Helper T cell (primary cell): ENCODE results near the gene SORBS1.

GRCh38 chr10:92695849-92696587, 6.3 kb downstream of the HHEX start:
- PRO-cap, 2 experiments: no peak in any of the 2 experiments

DNA sequence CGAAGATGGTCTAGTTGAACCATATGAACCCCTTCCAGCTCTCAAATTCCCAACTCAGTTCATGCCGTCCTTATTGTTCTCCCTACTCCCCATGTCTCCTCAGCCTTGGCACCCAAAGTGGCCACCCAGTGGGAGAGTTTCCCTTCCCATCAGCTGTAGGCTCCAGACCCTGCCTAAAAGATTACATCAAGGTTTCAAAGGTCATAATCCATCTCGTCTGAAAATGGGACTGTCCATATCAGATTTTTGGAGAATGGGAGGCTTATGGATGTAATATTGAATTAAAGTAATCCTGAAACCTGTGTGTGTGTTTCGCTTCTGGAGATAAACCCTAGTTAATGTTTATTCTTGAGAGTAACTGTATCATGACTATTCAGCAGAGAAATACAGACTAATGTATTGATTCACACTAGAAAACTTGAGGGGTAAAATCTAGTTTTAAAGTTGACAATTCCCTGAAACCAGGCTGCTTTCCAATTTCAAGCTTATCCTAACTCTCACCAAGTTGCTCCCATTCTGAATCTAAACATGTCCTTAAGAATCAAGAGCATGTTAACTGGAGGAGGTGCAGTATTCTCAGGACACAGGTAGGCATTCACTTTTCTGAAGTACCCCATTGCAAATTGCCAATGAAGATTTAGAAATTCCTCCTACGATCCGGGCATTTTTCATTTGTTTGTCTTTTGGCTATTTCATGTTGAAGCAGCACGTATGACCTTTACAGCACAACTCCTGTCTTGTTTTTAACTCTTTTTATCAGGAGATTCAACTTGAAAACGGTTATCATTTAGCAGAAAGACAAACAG, 7.5 kb downstream of the HHEX start:
- PRO-cap, 2 experiments: no peak in any of the 2 experiments

DNA sequence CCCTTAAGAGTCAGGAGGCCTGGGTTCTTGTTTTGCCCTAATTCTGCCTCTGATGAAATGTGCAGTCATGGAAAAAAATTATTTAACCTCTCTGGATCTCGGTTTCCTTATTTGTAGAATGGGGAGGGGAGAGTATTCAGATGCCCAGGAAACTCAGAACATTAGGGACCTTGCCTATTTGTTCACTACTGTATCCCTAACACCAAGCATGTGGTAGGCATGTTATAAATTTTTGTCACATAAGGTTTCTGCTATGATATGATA, 1.3 kb downstream of the EXOC6 start:
- PRO-cap, 2 experiments: no peak in any of the 2 experiments

DNA sequence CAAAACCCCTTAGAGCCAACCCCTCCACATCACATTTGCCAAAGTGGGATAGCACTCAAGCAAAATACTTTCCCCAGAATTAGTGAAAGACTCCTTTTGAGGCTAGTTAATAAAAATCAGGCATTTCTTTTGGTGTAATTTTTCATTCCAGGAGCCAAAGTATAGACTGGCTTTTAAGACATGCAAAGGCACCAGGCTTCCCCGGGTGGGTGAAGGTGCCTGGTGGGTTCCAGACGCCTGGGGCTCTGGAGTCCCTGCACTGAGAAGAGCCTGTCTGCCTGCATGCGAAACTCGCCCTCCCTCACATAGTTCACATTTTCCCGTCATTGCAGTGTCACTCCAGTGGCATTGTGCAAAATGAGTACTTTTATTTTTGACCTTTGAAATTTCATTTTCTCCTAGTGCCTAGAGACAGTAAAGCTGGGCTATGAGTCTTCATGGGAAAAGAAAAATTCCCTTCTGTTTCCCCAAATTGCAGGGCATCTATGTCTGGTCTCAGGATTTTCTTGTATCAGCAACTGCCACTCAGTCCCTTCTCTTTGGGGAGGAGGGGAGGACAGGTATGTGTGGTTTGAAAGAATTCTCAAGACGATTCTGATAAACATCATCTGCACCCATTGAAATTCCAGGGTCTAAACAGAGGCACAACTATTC, 107.6 kb downstream of the CYP26A1 start:
- PRO-cap, 2 experiments: no peak in any of the 2 experiments

GRCh38 chr10:93386475-93387220, 95.5 kb downstream of the MYOF start:
- PRO-cap, 2 experiments: no peak in any of the 2 experiments

DNA sequence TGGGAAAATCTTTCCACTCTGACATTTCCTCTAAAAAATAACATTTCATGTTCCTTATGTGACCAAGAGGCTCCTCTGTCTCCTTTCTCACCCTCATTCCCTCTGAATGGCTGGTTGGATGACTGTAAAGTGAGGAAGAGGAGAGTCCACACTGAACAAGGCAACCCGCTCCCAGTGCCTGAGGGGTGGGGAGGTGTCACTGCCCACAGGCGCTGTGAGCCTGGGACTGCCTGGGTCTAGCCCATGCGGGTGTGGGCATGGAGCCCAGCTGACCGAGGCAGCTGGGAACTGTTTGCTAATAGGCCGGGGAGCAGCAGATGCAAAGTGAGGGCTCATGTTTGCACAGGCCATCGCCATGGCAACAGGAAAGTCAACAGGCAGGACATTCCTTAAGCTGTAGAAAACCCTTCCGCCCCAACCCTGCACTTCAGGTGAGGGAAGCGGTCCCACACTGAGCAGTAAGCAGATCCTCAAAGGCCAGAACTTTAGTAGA, 36.6 kb downstream of the MYOF start:
- PRO-cap, 2 experiments: no peak in any of the 2 experiments

GRCh38 chr10:93470932-93471866, 10.9 kb downstream of the MYOF start:
- PRO-cap, 2 experiments: no peak in any of the 2 experiments

DNA sequence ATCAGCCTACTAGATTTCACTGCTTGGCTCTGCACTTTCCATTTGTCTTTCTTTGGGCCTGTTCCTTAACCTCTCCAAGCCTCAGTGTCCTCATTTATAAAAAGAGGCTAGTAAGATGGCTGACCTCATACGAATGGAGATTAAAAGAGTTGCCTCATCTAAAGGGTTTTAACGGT, 679 bp downstream of the FRA10AC1 start:
- PRO-cap, 2 experiments: no peak in any of the 2 experiments

- PRO-cap, 2 experiments: no peak in any of the 2 experiments
Measured at GRCh38 chr10:93703216-93703451, 742 bp upstream of the FRA10AC1 start.

DNA sequence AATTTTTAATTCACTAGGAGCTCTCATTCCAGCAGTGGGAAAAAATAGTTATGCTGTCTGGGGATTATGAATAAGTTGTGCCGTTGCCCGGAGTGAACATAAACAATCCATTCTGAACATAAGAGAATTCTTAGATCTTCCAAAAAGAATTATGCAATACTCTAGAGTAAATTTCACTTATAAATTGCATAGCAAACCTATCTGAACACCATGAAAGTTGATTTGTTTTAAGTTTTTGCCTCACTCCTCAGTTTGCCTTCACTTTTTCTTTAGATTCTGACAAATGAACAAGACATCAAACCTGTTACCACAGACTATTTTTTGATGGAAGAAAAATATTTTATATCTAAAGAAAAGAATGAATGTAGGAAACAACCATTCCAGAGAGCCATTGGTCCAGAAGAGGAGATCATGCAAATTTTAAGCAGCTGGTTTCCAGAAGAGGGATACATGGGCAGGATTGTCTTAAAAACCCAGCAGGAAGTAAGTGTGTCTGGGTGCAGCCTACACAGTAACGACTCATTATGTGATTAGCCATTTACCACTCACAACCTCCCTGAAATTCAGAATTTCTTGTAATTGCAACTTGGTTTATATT, 46.4 kb downstream of the NOC3L start:
- PRO-cap, 2 experiments: no peak in any of the 2 experiments

GRCh38 chr10:94680294-94680950, 3.1 kb upstream of the CYP2C18 start:
- PRO-cap, 2 experiments: no peak in any of the 2 experiments

- PRO-cap, 2 experiments: no peak in any of the 2 experiments
Measured at GRCh38 chr10:94686917-94687504, 3.5 kb downstream of the CYP2C18 start.

GRCh38 chr10:95071029-95071694, 1.9 kb upstream of the CYP2C8 start:
- PRO-cap, 2 experiments: no peak in any of the 2 experiments

- PRO-cap, 2 experiments: no peak in any of the 2 experiments
Measured at GRCh38 chr10:95308450-95309188, 17.8 kb upstream of the PDLIM1 start.

GRCh38 chr10:95412446-95413161, 121.8 kb upstream of the PDLIM1 start:
- PRO-cap, 2 experiments: no peak in any of the 2 experiments

GRCh38 chr10:95416373-95417005, 125.7 kb upstream of the PDLIM1 start:
- PRO-cap, 2 experiments: no peak in any of the 2 experiments

DNA sequence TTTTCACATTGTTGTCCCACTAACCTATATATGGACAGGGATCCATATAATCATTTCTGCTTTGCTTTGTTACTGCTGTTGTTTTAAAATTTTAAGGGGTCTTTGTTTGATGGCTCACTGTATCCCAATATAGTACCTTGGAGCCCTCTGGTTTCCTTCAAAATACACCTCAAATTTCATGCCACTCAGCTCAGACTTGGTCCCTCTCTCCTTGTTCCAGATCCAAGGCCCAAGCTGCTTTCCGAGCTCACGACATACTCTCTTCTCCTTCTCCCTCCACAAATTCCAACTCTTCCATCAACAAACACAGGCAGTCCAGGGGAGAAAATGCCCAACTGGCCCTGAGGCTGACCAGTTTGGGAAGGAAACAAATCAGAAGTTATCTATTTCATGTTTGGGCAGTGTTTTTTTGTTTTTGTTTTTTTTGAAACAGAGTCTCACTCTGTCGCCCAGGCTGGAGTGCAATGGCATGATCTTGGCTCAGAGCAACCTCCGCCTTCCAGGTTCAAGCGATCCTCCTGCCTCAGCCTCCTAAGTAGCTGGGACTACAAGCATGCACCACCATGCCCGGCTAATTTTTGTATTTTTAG, 65.6 kb downstream of the SORBS1 start:
- PRO-cap, 2 experiments: no peak in any of the 2 experiments

- PRO-cap, 2 experiments: peak in 2 of 2 experiments; most common minus-strand start chr10:95561382 (in 2)
Measured at GRCh38 chr10:95561133-95561477, at the start of gene SORBS1. Gene SORBS1, minus strand, starts transcription at chr10:95561371.

- PRO-cap, 2 experiments: no peak in any of the 2 experiments
Measured at GRCh38 chr10:95606521-95607150, 45.5 kb upstream of the SORBS1 start.

- PRO-cap, 2 experiments: no peak in any of the 2 experiments
Measured at GRCh38 chr10:95663417-95664048, 7.0 kb upstream of the ALDH18A1 start.